GM06990 (cell line): ENCODE measurements around the genes TIAL1 and INPP5F.

DNA sequence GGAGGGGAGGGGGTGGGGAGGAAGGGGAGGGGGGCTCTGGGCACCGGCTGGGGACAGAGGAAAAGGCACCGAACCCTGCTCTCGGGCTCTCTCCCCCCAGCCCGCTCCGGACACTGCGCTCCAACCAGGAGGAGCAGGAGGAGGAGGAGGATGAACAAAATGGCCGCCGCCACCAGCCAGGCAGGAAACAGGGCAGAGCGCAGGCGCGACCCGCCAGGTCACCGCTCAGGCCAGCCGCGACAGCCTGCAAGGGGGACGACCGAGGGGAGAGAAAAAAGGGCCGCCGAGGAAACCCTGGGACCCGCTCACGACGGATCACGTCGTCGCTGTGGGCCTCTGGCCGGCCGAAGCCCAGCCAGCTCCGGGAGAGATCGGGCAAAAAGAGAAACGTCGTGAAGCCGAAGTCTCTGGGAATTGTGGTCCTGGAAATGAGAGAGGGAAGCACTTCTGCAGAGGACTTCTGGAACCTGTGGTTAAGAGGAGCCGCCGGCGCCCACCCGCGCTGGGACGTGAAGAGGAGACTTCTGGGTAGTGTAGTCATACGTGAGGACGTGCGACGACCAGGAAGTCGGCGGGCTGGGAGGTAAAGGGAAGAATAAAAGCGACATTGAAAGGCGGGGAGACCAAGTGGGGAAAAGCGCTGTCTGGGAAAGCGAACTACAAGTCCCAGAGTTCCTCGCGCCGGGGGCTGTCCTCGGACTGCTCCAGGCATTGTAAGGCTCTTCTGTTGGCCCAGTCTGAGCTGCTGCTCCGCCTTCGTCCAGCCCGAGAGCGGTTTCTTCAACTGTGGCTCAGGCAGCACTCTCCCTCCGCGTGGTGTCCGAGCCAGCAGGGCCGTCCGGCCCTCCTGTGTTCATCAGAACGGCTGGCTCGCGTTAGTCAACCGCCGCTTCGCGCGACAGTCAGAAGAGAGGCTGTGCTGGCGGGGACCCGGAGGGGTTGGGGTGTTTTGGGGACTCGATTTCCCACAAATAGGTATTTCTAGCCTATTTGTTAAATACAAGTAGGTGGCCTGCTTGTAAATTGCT is at the start of gene TIAL1:
Gene TIAL1, minus strand, starts transcription at position 451 of the 1,028 bp plus-strand sequence.
- RRBS, result 5% methylated on average over 15 of the region's 72 CpGs

- RRBS, result 21% methylated on average over 29 of the region's 53 CpGs
Measured at GRCh38 chr10:119651941-119652463, 822 bp downstream of the BAG3 start.

- RRBS, result 4% methylated on average over 32 of the region's 120 CpGs
Measured at GRCh38 chr10:119725607-119726728, at the start of gene INPP5F. INPP5F (plus strand) TSS chr10:119726050.

DNA sequence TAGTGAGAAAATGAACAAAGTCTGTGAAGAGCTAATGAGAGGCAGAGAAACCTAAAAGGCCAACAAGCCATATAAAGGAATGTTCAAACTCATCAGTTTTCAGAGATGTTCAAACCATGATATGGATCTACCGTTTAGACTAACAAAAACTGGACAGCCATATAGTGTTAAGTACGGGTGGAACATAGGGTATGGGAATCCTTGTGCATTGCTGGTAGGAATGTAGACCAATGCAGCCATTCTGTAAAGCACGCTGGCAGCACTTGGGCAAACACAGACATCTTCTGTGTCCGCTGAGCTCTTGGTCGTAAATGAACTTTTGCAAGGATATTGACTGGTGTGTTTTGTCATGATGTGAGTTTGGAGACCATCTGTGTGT is 33.6 kb downstream of the WDR11 start:
- RRBS, result no CpG with 5 or more reads among the region's 5 CpGs

DNA sequence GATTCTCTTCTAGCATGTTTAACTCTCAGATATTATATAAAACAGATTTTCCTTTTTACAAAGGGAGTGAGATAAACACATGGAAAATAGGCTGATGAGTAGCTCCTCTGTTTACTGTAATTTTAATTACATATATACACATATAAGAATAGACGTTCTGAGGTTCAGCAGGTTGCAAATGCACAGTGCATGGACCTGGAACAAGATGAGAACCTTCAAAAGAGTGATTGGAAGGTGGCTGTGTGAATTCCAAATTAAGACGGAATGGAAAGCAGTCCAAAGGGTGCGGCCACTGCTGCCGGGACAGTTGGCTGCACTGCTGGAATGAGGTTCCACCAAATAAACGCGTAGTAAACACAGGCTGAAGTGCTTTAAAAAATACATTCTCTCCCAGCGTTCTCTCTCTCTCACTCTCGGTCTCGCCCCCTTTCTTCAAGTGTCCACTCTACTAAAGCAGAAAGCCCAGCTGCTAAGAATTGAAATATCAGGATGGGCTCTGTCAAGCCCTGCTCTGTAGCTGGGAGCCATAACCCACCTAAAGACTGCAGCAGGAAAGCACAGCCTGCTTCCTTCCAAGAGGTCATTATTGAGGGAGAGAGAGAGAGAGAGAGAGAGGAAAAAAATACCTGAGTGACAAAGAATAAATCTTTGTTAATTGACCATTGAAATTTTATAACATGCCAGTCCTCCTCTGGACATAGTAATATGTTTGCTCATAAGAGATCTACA is 73.0 kb downstream of the FGFR2 start:
- RRBS, result no CpG with 5 or more reads among the region's 9 CpGs

DNA sequence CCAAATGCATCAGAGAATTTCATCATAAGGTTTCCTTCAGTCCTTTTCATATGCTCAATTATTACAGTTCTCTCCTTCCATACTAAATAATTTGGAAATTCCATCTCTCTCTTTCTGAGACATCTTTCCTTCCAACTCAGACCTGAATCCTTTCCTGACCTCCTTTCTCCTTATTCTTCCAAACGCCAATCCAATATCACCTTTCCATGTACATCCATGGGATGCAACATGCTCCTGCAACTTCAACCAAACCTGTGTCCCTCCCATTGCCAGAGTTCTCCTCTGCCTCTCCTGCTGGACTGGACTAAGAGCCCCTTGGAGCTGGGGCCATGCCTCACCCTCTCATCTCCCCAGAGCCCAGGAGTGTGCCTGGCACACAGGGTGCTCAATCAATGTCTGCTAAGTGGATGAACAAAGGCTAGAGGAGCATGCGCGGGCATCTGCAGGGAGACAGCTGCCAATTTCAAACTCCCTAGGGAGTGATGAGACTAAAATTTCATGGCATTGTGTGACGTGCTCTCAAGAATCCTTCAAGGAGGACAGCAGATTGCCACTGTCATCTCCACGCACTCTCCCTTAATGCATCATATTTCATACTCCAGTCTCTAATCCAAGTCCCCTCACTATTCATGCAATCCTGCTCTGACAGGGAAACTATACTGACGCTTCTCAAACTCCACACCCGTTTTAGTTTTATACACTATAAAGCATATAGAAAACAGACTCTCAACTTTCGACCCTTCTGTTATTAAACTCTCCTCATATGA is 48.1 kb downstream of the FGFR2 start:
- RRBS, result no CpG with 5 or more reads among the region's 8 CpGs

DNA sequence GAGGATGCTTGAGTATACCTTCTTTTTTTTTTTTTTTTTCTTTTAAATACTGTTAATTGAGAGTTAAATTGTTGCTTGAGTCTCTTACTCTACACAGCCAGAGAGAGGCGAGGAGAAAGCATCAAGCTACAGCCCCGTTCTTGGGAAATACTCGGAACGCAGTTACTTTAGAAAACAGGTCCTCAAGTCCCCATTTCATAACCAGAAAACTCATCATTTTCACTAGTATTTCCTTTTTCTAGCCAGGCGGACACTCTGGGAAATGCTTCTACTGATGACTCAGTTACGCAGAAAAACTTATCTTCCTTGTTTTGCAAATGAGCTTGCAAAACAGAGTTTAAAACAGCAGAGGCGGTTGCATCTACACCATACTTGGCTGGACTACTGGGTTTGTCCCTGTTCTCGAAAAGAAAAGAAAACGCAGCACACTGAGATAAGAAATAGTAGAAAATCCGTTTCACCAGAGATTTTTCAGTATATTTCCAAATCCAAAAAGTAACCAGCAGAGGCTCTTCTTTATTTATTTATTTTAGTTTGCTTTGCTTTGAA is 111.5 kb upstream of the FGFR2 start:
- RRBS, result no CpG with 5 or more reads among the region's 10 CpGs

GRCh38 chr10:121973474-121973957 is 1.5 kb downstream of the NSMCE4A start:
- RRBS, result no CpG with 5 or more reads among the region's 7 CpGs

DNA sequence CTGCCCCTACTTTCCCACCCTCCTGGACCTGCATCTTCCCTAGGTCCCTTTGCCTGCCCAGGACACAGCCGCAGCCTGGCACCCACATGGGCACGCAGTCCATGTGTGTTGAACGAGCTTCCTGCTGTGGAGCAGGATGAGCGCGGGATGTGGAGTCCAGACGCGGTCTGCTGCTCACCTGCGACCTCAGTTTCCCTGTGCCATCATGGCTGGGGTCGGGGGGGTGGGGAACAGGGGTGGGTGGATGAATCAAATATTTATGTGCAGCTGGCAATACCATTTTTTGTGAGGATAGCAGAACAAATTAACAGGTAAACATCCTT is 396 bp upstream of the NSMCE4A start:
- RRBS, result no CpG with 5 or more reads among the region's 9 CpGs

GRCh38 chr10:122139767-122140384 is 131.2 kb upstream of the BTBD16 start:
- RRBS, result no CpG with 5 or more reads among the region's 11 CpGs

DNA sequence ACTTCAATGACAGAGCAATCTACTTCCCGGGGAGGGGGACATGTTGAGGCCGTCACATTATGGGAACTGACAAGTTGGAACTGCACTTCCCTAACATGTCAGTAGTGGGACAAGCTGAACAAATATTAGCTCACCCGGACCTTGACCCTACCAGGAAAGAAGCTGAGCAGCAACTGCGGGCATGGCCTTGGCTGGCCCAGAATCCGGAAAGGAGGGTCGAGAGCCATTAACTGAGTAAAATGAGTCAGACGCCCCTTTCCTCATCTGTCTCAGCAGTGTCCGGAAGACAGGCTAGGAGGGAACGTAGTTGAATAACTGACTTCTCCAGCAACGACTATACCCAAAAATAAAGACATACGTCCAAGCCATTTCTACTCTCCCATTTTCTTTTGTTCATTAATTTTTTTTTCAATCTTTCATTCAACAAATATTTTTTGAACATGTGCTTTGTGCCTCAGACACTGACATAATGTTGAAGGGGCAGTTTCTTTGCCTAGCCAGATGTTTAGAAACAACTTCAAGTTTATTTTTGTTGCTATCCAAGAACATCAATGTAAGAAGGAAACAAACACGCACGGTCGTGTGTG is 39.7 kb downstream of the BTBD16 start:
- RRBS, result 15% methylated on average over 8 of the region's 14 CpGs

- RRBS, result no CpG with 5 or more reads among the region's 9 CpGs
Measured at GRCh38 chr10:122368575-122369155, 5.8 kb upstream of the PLEKHA1 start.

- RRBS, result 15% methylated on average over 5 of the region's 18 CpGs
Measured at GRCh38 chr10:122374151-122374514, 375 bp upstream of the PLEKHA1 start.

DNA sequence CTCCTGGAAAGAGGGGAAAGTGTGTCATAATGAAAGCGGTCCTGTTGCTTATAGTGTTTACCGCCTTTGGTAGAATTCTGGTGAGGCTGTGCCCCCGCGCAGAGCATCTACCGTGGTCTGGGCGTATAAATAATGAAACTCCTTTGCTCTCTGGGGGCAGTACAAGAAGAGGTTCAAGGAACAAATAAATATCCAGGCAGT is 978 bp downstream of the PLEKHA1 start:
- RRBS, result no CpG with 5 or more reads among the region's 6 CpGs

DNA sequence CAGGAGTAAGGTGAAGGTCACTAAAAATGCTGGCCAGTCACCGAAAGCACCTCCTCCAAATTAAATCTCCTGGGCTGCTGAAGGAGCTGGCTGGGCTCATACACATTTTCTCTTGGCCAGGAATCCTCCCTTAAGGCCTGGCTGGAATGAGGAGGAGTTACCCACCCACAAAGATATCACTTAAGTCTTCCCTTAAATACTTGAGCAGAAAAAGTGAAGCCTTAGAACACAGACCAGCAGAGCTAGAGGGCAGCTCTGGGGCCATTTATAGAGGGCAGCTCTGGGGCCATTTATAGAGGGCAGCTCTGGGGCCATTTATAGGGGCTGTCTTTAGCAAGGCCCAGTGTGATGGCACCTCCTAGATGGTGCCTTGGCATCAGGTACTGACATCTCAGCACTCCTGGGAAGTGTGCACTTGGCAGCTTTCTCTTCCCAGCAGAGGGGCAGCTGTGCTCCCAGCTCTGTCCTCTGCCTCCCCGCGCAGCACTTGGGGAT is 46.4 kb downstream of the HTRA1 start:
- RRBS, result no CpG with 5 or more reads among the region's 3 CpGs

- RRBS, result no CpG with 5 or more reads among the region's 15 CpGs
Measured at GRCh38 chr10:122514183-122514744, 46.3 kb upstream of the DMBT1 start.

- RRBS, result no CpG with 5 or more reads among the region's 6 CpGs
Measured at GRCh38 chr10:122635890-122636447, 36.7 kb upstream of the SPADH start.

- RRBS, result no CpG with 5 or more reads among the region's 9 CpGs
Measured at GRCh38 chr10:122986179-122986974, 6.2 kb downstream of the PSTK start.

- RRBS, result no CpG with 5 or more reads among the region's 2 CpGs
Measured at GRCh38 chr10:123020064-123020839, 11.4 kb downstream of the ACADSB start.

DNA sequence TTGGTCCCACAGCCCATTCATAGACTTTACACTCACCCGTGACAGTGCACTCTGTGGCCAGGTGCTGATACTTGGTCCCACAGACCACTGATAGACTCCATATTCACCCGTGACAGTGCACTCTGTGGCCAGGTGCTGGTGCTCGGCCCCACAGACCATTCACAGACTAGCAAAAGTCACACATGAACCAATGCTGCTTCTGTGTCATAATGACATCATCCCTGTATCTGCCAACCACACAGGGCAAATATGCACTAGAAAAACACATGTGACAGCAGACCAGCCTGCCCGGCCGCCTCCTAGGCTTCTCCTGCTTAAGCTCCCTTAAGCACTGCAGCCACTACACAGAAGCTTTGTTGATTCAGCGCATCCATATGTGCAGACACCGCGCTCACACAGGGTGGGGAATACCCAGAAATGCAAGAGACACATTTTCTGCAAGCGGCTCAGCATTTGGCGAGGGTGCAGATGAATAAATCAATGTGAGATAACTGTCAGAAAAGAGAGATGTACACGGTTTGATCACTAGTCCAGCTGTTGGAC is 33.6 kb downstream of the CPXM2 start:
- RRBS, result no CpG with 5 or more reads among the region's 11 CpGs